Spinal cord (tissue), 3 donors: Measurements from ENCODE around the genes CPSF6 and PTPRR.

DNA sequence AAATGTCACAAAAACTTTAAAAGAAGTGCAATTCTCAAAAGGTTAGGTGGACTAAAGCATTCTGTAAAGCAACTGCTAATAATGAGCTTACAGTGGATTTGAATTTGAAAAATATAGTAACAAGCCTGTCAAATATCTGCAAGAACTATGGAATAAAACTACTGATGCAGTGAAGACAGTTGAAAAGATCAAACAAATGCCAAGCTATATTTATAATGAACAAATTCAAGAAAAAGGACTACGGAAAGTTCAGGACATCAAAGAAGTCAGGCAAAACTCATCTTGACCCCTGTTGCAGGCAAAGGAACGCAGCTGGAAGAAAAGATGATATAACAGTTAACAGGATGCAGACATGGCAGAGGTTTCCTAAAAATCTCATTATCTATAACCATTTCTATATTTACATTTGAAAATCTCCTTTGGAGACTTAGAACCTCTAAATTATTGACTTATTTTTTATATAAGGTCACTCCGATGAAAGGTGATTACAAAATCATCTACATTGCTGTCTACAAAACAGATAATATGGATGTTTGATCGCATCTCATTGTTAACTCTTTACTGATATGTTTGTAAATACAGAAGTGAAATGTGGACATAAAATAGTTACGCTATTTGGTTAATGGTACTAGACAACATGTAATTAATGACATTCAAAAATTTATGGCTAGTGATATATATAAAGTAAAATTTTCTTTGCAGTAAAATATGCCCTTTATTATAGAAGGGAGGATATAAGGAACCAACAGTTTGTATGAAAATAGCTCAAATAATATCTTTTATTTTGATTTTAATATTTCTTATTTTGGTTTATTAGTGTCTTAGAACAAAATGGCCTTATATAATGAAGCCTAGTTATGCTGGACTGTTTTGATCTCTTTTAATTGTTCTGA is 34.3 kb downstream of the MDM2 start:
- PRO-cap: no peak
- RAMPAGE, long total RNA: no peak

- PRO-cap: no peak
- RAMPAGE, long total RNA: no peak
These were observed 82.3 kb upstream of the CPSF6 start for GRCh38 chr12:69157009-69157451.

DNA sequence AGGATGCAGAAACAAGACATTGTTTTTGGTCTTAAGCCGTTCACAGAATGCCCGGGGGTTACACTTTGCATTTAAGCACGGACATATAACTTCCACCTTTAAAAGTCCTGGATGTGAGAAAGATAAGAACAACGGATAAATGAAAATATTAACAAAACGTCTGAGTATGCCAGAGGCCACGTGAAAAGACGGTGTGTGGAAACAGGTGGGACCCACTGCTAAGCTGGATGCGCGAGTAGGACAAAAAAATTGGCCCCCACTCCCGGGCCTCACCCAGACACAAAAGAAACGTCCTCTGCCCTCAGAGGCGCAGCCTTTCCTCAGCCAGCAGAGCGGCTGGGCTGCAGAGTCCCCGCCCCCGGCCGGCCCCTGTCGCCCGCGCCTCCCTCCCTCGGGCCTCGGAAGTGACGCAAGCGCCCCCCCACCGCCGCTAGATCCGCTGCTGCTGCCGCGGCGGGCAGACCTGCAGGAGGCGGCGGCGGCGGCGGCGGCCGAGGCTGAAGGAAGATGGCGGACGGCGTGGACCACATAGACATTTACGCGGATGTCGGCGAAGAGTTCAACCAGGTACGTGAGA is at the start of gene CPSF6:
CPSF6 (plus strand) TSS at position 430 of the 577 bp plus-strand sequence.
- PRO-cap: unidirectional peak, plus-strand start at position 460 of the sequence
- RAMPAGE, long total RNA: no peak

GRCh38 chr12:69240653-69240935 is 1.2 kb downstream of the CPSF6 start:
- PRO-cap: no peak
- RAMPAGE, long total RNA: no peak

DNA sequence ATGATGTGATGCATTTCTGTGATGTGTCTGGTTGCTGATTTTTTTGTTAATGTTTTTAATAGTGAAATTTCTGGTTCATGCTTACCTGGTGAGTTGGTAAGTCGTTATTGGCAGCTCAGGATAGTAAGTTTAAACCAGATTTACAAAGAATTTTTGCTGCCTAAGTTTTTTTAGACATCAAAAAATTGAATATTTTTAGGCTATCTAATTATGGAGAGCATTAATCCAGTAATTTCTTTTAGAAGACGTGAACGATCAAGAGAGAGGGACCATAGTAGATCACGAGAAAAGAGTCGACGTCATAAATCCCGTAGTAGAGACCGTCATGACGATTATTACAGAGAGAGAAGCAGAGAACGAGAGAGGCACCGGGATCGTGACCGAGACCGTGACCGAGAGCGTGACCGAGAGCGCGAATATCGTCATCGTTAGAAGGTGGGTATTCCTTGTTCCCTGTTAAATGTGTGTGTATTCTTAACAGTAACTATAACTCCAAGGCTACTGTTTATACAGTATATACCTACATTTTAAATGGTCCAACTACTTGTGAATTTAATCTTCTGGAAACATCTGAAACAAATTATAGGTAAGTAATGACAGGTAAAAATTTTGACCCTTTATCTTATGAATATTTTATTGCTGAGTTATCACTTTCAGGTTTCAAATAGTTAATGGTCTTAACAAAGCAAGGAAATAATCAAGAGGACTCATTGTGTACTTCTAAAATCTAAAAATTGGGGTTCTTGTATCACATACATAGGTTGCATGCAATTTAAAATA is 22.9 kb downstream of the CPSF6 start:
- PRO-cap: no peak
- RAMPAGE, long total RNA: no peak

GRCh38 chr12:69534237-69534845 is 50.9 kb upstream of the CCT2 start:
- PRO-cap: no peak
- RAMPAGE, long total RNA: no peak

DNA sequence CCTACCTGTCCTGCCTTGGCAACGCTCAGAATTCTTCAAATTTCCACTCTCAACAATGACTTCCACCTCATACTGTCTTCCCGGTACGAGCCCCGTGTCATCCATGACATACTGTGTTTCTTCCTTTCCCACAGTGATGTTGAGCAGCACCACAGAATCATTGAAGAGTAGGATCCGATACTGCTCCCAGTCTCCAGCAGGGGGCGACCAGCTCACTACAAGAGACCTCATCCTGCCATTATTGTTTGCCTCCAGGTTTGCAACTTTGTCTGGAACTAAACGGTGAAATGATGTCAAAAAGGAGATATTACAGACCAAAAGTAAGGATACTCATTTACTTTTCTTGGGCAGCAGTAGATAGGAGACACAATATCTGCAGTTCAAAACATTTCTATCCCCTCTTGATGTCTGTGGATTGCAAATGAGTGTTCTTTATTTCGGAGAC is 47.2 kb downstream of the PTPRB start:
- PRO-cap: no peak
- RAMPAGE, long total RNA: no peak

DNA sequence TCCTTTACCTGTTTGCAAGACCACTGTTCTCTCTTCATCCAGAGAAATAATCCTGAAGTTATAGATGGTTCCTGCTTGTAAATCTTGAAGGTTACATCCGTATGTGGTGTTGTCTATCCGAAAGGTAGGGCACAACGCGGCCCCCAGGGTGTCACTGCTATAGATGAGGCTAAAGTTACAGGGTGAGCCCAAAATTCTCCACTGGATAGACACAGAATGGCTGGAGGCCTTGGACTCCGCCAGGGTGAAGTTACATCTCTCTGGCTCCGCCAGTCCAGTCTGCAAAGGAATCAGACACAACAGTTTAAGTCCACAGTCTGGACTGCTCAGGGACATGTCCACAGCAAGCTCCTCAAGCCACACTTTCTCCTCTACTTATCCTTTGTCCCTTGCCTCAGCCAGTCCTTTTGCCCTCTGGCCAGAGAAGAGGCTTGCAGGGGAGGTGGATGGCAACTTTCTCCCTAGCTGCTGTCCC is 28.1 kb downstream of the PTPRB start:
- PRO-cap: no peak
- RAMPAGE, long total RNA: no peak

DNA sequence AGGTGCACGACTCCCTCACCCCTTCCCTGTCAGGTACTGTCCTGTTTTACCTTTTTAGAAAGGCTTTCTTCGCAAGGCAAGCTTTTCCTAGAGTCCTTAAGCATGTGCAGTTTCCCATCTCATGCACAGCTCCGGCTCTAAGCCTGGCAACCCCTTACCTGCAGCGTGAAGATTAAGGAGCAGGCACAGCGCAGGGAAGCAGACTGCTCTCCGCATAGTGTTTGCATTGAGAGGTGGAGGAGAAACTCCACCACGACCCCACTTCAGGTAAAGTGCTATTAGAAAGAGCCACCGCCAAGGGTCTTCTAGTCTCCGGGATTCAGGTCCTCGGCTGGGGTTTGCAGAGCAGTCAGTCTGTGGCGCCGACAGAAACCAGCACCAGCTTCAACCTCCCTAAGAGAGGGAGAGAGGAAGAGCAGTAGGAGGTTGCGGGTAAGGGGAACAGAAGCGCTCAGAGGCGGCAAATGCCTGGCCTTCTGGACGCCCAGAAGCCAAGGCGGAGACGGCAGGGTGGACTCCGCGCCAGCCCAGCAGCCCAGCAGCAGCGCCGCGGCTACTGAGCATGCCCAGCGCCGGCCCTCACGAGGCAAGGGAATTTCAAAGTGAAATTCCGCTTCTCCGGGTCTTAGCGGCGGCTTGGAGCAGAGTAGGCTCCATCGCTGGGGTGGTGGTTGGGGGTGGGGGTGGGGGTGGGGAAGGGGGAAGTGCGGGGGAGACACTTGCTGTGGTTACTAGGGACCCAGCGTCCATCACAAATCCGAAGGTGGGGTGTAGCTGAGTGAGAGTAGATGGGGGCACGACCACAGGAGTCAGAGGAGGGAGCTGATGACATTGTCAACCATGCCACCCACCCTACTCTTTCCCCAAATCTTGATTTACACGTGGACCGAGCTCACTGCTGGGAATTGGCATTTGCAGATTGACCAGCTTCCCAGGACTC is at the start of gene PTPRR:
PTPRR (minus strand) TSS at position 564 of the 940 bp plus-strand sequence.
- PRO-cap: no peak
- RAMPAGE, long total RNA: no peak

- PRO-cap: no peak
- RAMPAGE, long total RNA: no peak
These were observed 16.6 kb downstream of the TSPAN8 start for GRCh38 chr12:71141265-71141603.

DNA sequence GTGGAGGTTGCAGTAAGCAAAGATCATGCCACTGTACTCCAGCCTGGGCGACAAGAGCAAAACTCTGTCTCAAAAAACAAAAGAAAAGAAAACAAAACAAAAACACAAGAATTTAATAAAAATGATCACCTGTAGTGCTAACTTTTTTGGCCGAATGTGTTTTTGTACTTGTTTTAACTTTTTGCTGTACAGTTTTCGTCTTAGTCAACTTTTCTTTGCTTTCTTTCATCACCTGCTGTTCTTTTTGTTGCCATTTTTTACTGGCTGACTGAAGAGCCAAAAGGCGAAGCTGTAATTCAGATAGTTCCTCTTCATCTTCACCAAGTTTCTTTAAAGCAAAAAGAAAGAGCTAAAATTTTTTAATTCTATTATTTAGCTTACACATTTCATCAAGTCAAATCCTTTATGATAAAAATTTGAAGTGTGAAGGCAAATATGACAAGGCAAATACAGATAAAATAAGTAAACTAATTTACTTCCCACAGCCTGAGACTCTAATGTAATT is 18.8 kb downstream of the ZFC3H1 start:
- PRO-cap: no peak
- RAMPAGE, long total RNA: no peak

GRCh38 chr12:71665119-71665267 is 892 bp downstream of the THAP2 start:
- PRO-cap: no peak
- RAMPAGE, long total RNA: no peak

DNA sequence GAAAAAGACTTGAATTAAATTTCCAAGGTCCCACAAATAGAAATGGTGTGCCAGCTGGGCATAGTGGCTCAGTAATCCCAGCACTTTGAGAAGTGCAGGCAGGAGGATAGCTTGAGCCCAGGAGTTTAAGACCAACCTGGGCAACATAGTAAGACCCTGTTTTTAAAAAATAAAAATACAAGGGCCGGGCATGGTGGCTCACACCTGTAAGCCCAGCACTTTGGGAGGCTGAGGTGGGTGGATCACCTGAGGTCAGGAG is 6.5 kb downstream of the RAB21 start:
- PRO-cap: no peak
- RAMPAGE, long total RNA: no peak

DNA sequence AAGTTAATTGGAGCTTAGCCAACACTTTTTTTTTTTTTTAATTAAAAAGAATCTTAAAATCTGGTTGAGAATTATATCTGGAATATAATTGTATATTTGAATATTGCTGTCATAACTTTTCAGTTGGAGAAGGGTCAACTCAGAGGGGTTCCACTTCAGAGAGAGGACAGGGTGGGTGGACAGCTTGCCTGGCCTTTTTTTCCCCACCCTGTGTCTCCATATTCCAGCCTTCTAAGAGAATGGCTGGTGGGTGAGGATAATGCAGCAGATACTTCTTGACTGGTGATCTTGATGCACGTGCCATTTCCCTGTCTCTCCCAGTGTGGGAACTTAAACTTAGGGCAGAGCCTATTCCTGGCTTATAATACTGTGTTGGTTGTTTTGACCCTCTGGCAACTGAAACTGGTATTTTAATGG is 15.3 kb downstream of the RAB21 start:
- PRO-cap: no peak
- RAMPAGE, long total RNA: no peak

GRCh38 chr12:71791786-71792269 is 37.2 kb downstream of the RAB21 start:
- PRO-cap: no peak
- RAMPAGE, long total RNA: no peak

DNA sequence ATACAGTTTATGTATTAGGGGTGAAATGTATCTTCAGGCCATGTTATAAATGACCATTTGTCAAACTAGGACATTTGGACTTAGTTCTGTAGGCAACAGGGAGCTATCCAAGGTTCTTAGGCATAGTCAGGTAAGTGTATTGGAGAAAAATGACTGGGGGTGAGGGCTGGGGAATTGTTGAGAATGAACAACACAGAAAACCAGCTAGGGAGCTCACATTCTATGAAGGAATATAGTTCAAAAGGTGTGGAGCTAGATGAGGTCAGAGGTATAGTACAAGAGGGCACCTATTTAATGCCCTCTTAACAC is 42.6 kb downstream of the TPH2 start:
- PRO-cap: no peak
- RAMPAGE, long total RNA: no peak

GRCh38 chr12:72087022-72087461 is 148.4 kb downstream of the TPH2 start:
- PRO-cap: no peak
- RAMPAGE, long total RNA: no peak

DNA sequence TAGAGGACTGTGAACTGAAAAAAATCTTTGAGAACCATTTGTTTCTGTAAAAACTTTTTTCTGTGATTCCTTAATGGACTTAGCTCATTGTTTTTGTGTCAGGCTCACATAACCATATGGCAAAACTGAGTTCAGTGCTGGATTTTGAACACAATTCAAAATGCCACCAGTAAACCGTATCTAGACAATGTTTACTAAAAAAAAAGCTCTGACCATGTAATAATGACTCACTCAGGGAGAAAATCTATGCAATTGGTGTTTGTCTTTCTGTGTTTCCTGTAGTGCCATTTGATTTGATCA is 5.3 kb downstream of the TRHDE start:
- PRO-cap: no peak
- RAMPAGE, long total RNA: no peak

DNA sequence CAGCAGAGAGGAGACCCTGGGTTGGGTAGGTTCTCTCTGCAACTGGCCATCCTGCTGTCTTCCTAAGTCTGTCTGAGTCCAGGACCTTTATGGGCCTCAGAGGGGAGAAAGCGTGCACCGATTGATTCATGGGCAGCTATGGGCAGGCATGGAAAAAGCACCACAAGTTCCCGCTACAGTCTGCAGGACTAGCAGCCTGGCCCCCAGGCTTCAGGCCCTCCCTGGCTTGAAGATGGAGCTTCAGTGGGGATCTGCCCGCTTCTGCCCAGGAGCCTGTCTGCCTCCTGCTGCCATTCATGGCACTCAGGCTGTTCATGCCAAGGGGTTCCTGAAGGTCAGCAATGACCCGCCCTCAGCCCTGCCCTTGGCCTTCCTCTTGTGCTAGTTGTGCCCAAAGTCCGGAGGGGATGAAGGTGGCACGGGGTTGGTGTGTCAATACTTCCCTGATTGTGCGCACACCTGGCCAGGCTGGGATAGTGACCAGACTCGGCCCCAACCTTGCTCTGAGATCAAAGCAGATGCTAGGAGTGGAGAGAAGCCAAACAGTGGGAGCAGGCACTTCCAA is 224.1 kb downstream of the KCNC2 start:
- PRO-cap: no peak
- RAMPAGE, long total RNA: no peak

DNA sequence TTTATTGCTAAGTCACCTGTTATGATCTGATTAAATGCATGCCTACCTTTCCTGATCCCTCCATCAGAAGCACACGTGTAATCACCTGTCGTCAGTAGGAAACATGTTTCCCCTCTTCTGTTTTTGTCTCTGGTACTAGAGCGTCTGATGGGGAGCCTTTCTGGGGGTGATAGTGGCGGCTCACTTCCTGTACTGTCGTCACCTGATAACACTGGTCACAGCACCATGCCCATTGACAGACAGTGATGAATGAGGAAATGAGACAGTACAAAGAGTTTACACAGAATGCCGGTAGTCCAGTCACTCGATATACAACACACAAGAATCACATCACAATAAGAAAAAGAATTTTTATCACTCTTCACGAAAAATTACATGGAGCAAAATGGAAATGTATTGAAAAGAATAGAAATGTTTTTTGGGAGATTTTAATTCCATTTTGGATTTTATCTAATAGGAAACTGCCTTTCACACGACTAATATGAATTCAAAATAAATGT is 161.5 kb downstream of the KCNC2 start:
- PRO-cap: no peak
- RAMPAGE, long total RNA: no peak